ENCODE measurements around the genes PPM1G and MRPL33.

DNA sequence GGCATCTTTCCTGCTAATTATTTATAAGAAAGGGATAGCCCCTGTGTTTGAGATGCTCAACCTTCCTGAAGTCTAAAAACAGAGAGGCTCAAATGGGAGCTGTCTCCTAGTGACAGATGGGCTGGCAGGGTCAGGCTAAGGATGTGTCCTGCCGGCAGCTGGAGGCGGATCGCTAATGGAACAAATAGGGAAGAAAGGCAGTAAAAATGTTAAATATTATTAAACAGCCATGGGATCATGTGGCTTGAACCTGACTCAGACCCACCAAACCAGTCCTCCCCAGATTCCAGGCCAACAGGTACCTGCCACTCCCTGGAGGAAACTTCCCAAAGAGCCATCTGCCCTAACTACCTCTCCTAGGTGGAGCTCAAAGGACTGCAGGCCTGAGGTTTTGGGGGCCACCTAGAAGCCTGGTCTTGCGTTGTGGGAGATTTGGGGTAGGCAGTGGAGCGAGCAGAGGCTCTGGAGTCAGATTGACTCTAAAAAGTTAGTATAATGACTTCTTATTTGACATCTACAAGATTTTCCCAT is 34.4 kb downstream of the CIB4 start:
- CAGE, long polyA plus RNA: no peak
- RRBS: no CpG with 5 or more reads among the region's 5 CpGs

DNA sequence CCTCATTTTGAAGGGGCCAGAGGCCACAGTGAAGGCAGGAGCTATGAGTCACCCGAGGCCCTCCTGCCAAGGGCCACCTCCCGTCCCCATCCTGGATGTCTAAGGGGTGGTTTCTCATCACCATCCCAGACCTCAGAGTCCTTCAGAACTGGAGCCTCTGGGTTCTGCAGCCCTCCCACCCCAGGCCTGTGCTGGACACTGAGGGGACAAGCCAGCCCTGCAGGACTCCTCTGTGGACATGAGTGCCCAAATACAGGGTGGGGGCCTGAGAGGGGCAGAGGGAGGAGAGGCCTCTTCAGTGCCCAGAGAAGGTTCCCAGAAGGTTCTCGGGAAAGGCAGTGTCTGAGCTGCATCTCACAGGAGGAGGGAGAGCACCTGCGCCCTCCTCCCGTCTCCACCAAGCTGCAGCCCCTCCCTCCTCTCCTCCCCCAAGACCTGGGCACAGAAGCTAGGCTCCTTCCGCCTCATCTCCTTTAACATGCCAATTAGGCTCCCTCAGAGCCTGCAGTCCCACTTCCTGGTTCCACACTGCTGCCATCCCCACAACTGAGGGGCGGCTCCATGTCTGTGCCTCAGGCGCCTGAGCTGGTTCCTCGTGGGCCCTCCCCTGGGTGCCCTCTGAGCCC is 28.6 kb downstream of the KCNK3 start:
- CAGE, long polyA plus RNA: no peak
- RRBS: no CpG with 5 or more reads among the region's 9 CpGs

DNA sequence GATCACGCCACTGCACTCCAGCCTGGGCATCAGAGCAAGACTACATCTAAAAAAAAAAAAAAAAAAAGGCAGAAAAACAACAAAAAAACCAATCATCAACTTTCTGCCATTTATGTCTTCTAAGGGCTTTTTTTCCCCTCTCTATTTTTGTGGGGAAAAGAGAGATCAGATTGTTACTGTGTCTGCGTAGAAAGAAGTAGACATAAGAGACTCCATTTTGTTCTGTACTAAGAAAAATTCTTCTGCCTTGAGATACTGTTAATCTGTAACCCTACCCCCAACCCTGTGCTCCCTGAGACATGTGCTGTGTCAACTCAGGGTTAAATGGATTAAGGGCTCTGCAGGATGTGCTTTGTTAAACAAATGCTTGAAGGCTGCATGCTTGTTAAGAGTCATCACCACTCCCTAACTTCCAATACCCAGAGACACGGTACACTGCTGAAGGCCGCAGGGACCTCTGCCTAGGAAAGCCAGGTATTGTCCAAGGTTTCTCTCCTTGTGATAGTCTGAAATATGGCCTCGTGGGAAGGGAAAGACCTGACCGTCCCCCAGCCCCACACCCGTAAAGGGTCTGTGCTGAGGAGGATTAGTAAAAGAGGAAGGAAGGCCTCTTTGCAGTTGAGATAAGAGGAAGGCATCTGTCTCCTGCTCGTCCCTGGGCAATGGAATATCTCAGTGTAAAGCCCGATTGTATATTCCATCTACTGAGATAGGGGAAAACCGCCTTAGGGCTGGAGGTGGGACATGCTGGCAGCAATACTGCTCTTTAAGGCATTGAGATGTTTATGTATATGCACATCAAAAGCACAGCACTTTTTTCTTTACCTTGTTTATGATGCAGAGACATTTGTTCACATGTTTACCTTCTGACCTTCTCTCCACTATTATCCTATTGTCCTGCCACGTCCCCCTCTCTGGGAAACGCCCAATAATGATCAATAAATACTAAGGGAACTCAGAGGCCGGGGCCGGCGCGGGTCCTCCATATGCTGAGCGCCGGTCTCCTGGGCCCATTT is 14.1 kb upstream of the SLC35F6 start:
- CAGE, long polyA plus RNA: no peak
- RRBS: no CpG with 5 or more reads among the region's 18 CpGs

DNA sequence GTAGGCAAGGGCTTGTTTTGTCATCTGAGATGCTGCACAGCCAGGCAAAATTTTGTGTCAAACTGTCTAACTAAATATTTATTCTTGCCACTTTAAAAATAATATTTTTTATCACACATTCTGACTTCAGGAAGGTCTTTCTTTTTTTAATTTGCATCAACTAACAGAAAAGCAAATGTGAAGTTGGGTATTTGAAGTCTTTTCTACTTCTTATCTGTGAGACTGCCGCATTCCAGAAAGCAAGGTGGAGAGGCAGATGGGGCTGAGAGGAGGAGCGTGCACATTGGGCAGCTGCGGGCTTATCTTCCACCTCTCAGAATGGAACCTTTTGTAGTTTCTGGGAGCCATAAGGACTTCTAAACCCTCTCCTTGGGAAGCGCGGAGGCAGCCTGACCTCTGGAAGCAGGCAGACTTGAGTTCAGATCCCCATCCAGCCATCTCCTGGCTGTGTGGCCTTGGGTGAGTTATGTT is 3.9 kb downstream of the MAPRE3 start:
- CAGE, long polyA plus RNA: no peak
- RRBS: no CpG with 5 or more reads among the region's 5 CpGs

DNA sequence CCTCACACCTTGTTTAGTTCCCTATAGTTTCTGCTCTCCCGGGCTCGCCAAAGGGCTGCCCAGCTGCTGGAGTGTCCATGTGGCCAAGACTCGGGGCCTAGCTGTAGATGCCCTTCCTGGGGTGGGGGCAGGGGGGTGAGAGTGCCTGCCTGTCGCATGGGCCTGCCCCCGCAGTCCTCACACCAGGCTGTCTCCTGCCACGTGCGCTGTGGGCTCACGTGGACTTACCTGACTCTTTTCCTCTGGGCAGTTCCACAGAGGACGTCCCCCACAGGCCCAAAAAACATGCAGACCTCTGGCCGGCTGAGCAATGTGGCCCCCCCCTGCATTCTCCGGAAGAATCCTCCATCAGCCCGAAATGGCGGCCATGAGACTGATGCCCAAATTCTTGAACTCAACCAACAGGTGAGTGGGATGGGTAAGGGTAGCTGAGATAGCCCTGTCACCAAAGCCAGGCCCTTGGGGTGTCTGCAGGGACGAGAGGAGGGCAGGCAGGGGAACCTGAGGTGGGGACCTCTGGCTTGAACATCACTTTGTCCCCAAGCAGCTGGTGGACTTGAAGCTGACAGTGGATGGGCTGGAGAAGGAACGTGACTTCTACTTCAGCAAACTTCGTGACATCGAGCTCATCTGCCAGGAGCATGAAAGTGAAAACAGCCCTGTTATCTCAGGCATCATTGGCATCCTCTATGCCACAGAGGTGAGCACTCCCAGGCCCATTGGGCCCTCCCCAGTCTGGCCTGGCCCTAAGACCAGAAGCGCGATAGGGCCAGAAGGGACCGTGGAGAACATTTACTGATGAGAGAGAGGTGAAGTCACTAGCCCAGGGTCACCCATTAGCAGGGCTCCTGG is 7.2 kb upstream of the TMEM214 start:
- CAGE, long polyA plus RNA: no peak
- RRBS: no CpG with 5 or more reads among the region's 20 CpGs

- CAGE, long polyA plus RNA: no peak
- RRBS: no CpG with 5 or more reads among the region's 9 CpGs
These were observed 1.1 kb downstream of the TMEM214 start for GRCh38 chr2:27033491-27034579.

DNA sequence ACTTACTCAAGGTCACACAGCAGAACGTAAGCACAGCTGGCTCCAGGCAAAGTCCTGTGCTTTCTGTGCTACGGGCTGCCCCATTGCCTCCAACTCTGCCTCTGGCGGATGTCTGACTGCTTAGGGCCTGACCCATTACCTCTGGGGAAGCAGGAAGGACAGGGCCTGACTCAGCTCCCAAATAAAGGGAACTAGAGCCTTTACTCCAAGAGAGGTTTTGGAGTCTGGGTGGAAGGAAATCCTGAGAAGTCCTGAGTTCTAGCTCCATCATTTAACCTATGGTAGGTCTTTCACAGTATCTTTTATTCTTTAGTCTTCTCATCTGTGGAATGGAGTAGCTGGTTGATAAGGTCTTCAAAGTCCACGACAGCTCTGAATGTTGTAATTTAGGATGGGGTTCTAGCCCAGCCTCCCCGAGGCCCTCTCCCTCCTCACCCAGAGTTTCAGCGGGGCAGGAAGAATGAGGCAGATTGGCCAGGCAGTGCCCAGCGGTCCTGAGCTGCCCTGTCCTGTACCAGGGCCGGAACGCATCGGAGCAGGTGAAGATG is 10.5 kb downstream of the KHK start:
- CAGE, long polyA plus RNA: no peak
- RRBS: 88% methylated on average over 3 of the region's 10 CpGs

GRCh38 chr2:27264288-27264627 is 1.4 kb upstream of the SLC30A3 start:
- CAGE, long polyA plus RNA: no peak
- RRBS: 2% methylated on average over 7 of the region's 30 CpGs

DNA sequence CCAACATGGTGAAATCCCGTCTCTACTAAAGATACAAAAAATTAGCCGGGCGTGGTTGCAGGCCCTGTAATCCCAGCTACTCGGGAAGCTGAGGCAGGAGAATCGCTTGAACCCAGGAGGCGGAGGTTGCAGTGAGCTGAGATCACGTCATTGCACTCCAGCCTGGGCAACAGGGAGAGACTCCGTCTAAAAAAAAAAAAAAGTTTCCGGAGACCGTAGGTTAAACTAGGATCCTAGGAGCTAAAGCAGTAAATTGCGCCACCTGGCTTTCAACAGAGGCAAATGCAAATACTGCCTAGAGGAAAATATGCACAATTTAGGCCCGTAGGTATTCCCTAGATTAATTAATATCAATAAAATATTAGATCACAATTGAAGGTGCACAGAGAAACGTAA is 4.9 kb downstream of the UCN start:
- CAGE, long polyA plus RNA: no peak
- RRBS: no CpG with 5 or more reads among the region's 13 CpGs

DNA sequence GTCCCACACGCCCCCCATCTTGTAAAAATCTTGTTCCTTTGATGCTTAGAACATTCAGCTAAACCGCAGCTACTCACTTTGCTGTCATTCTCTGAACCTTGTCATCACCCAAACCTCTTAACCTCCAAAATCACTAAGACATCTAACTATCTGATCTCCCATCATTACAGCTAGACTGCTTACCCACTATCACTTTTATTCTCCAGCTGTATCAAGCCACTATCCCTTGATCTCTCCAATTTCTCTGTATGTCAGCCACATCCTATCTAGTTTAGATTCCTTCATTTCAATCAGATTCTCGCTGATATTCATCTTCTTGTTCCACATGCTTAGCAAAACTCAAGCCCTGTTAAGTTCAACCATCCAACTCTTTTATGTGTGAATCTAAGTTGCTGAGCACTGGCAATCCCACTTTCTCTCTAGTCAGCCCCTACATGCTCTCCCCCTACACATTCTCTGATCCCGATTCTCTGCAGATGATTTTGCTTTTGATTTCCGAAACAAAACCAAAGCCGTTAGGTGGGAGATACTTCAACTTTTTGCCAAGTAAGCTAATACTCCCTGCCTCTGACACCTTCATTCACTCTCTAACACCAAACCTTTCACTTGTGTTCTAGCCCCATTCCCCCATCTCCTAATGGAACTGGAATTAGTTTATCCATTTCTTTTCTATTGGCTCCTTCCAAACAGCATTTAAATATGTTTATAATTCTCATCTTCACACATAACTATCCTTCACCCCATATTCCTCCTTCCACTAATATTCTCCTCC is 4.5 kb downstream of the GTF3C2 start:
- CAGE, long polyA plus RNA: no peak
- RRBS: no CpG with 5 or more reads among the region's 6 CpGs

GRCh38 chr2:27383860-27384334 is 3.4 kb upstream of the ZNF513 start:
- CAGE, long polyA plus RNA: no peak
- RRBS: no CpG with 5 or more reads among the region's 3 CpGs

- CAGE, long polyA plus RNA: no peak
- RRBS: no CpG with 5 or more reads among the region's 11 CpGs
These were observed 4.2 kb upstream of the ZNF513 start for GRCh38 chr2:27384579-27385337.

GRCh38 chr2:27408232-27408587 is 1.2 kb downstream of the PPM1G start:
- CAGE, long polyA plus RNA: no peak
- RRBS: no CpG with 5 or more reads among the region's 5 CpGs

DNA sequence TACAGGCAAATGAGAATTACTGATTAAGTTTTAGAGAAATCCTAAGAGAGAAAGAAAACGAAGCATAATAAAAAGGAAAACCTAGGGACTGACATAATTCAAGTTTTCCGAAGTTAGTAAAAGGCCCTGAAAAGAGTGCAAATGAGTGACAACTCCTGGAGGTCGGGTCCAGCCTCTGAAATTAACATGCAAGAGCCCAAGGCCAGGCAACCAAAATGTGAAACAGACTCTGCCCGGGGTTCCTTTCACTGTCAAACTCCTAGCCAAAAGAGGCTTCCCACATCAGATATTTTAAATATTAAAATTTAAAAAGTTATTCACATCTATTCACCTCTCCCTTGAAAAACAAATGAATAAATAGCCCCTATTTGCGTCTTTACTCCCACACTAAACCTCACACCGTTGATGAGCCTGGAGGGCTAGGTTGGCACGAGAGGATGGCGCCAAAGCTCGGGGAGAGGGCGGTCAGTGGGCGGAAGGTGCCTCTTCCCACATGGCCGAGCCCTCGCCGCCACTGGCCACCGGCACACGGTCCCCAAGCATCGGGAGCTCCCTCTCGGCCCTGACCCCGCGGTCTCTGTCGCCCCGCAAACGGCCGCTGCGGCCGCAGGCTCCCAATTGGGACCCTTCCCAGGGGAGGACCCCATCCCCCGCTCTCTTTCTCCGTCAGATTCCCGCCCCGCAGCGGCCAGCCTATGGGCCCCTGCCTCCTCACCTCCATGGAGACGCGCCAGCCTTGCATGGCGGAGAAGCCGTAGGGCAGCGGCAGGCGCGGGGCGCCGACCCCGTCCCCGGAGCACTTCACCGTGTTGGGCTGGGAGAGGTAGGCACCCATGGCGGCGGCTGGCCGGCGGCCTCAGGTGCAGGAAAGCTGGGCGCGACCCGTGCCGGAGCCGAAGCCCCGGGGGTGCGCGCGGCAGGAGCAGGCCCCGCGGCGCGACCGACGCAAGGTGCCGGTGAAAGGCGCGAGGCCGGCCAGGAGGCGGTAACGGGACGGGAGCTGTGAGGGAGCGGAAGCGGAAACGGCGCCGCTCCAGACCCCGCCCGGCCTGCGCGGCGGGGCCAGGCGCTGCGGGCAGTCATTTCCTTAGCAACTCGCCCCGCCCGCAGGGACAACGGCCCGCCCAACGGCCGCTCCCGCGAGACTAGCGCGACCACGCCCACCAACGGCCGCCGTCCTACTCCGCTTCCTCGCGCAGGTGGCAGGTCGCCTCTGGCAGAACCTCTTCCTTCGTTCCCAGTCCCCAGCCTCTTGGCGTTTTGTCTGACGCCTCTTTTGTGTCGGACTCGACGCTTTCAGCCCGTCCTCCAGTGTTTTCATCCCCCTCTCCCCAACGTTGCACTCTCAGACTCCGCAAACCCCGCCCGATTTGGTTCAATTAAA is at the start of gene PPM1G:
TSS of gene PPM1G (minus strand) at position 1,004 of the 1,384 bp plus-strand sequence.
- CAGE, long polyA plus RNA: no peak
- RRBS: 1% methylated on average over 32 of the region's 111 CpGs

DNA sequence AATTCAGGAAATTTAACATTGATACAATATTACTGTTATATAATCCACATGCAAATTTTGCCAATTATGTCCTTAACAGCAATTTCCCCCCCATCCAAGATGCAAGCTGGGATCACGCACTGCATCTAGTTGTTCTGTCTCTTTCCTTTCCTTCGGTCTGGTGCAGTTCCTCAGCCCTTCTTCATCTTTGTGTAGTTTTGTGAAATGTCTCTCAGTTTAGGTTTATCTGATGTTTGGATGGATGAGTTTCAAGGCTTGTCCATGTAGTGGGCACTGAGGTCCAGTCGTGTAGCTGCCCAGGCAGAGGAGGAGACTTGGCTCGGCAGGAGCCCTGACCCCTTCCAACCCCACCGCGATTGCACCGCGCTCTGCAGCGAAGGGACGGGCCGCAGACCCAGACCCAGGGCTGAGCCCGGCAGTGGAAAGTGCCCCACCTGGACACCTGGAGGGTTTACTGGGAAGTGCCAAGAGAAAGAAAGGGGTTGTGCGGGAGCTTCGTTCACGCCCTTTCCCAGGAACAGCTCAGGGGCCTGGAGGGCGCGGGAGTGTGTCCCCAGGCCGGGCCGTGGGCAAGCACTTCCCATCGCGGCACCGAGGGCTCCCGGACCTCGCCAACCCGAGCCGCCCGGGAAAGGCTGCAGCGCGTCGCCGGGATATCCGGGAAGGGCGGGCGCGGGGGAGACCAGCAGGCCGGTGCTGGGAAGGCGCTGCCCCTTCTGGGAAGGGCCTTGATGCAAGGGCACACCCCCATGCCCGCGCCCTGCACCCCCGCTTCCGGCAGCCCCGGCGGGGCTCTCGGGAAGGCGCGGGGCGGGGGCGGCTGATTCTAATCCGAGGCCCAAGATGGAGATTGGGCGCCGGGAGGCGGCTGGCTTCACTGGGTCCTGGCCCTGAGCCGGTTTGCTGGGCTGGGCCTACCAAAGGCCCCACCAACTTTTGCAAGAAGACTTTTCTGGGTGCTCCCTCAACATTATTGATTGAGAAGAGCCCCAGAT is 36.2 kb upstream of the MRPL33 start:
- CAGE, long polyA plus RNA: no peak
- RRBS: 4% methylated on average over 24 of the region's 53 CpGs

DNA sequence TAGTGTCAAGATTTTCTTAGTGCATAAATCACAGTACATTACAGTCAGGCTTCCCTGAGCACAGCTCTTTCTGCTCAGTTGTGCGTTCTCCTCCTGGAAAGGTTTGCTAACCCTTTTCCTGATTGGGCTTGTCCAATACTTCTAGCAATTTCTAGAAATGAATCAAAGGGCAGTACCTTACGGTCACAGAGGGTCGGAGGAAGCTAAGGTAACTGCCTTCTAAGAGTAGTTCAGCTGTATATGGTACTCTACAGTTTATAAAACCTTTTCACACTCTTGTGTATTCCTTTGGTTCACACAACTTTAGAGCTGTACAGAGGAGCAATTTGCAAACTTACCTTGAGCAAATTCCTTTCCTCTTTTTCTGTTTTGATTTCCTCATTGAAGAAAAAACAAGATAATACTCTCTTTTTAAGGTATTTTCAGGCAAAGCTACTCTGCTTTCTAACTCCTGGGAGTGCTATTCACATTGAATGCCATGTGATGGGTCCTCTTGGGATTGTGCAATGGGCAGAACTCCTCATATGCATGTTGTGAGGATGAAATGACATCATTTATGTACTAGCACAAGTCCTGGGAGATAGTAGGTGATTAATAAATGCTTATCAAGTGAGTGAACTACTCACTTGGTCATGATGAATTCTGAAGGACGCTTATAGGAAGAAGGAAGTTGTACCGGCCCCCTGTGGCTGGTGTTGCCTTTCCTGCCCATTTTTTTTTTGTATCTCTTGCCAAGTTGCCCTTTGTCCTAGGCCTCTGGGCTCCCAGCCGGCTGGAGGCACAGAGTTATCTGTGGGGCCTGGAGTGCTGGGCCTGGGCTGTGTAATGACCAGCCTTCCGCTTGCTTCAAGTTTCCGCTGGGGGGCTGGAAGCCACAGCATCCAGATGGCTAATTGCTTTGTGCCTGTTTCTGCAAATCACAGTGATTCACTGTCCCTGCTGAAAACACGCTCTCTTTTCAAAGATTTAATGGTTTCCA is 34.0 kb upstream of the MRPL33 start:
- CAGE, long polyA plus RNA: no peak
- RRBS: 8% methylated on average over 2 of the region's 9 CpGs

DNA sequence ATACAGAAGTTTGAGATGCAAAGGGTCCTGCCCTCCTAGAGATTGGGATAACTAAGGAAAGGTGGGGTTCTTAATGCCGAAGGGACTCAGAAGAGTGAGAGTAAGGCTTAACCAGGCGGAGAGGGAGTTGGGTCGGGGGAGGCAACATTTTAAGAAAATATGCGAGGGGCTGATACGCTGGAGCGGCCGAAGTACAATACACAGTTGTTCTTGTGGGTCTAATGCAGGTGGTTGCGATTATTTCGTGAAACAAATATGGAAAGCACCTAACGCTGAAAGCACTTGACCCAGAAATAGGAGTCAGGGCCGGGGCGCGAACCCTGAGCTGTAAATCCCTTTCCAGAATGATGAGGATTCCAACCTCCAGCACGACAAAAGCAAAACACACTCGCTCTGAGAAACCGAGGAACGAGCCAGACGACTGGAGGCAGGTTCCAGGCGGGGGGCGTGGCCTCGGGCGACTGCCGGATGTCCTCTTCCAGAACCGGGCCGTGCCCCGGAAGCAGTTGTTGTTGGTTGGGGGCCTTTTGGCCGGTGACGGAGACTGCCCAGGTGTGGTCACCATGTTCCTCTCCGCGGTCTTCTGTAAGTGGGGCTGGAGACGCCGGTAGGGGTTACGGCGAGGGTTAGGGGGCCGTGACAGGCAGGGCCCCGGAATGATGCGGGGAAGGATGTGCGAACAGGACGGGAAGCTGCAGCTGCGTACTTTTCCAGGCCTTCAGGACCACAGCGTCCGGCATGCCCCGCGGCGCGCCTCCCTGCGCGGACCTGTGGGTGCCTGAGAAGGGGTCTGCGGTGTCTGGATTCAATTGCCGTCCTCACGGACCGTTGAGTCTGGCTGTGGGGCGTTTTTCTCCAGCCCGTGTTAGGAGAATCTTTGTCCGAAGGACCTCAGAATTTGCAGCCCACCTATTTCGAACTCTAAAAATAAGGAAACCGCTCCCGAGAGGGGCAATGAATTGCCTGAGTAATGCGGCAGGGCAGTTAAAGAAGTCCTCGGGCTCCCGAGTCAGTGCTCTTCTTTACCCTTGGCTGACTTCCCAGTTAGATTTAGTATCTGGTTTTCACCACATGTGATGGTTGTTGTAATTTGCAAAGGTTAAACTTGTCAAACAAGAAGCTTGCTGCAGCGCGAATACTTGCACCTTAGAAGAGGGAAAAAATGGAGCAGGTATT is at the start of gene MRPL33:
TSS of gene MRPL33 (plus strand) at position 505 of the 1,176 bp plus-strand sequence.
- CAGE, long polyA plus RNA: no peak
- RRBS: 2% methylated on average over 17 of the region's 63 CpGs

- CAGE, long polyA plus RNA: no peak
- RRBS: no CpG with 5 or more reads among the region's 3 CpGs
These were observed 226.9 kb upstream of the FOSL2 start for GRCh38 chr2:28165762-28166172.

DNA sequence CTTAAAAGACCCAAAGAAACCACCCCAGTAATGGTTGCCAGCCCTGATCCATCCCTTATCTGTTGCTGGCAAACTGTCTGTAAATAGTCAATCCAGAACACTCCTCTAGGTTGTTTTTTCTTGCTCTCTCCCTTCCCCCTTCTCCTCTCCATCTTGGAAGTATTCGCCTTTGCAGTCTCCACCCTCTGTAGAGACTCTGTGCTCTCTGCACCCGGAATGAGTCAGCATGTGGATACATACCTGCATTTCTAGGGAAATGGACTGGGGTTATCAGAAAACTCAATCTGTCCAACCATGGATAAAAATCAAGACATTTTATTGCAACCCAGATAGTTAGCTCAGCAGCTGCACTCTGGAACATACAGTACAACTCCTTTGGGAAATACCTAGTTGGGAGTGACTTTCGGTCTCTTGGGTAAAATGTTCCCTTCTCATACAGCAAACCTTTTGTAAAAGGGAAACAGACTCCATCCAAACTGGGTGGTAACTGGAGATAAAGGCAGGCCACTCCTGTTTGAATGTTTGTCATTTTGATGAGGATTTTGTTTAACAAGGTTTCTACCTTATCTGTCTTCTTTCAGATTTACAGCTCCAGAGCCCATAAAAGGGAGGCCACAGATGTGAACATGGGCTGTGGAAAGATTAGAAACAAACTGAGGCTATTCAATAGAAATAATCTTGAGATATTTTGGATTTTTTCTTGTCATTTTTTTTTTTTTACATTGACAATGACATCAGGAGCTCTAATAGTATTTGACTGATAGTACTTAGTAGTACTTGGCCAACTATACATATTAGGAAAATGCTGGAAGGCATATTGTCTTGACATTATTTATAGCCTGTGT is 123.3 kb upstream of the FOSL2 start:
- CAGE, long polyA plus RNA: no peak
- RRBS: no CpG with 5 or more reads among the region's 3 CpGs

GRCh38 chr2:28334251-28334792 is 58.3 kb upstream of the FOSL2 start:
- CAGE, long polyA plus RNA: no peak
- RRBS: no CpG with 5 or more reads among the region's 12 CpGs